Subcutaneous preadipocyte (primary cell): Measurements from ENCODE around the gene FAM83G.

- CAGE, long polyA plus RNA: no peak
Measured at GRCh38 chr17:17955256-17955756, 16.9 kb downstream of the TOM1L2 start.

DNA sequence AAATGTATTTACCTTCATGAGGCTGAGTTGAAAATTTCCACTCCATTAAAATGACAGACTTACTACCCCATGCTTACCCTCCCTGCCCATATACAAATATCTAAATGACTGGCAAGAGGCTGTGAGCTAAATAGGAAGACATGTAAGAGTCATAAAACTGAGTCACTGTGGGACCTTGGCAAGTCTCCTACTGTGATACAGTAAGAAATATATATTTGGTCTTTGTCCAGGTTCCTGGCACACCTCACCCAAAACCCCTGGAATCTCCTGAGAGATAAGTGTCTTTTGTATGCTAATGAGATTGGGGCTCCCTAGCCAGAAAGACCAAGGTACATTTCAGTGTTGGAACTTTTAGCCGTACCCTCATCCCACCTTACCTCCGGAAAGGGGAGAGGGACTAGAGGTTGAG, 13.7 kb downstream of the TOM1L2 start:
- CAGE, long polyA plus RNA: no peak

DNA sequence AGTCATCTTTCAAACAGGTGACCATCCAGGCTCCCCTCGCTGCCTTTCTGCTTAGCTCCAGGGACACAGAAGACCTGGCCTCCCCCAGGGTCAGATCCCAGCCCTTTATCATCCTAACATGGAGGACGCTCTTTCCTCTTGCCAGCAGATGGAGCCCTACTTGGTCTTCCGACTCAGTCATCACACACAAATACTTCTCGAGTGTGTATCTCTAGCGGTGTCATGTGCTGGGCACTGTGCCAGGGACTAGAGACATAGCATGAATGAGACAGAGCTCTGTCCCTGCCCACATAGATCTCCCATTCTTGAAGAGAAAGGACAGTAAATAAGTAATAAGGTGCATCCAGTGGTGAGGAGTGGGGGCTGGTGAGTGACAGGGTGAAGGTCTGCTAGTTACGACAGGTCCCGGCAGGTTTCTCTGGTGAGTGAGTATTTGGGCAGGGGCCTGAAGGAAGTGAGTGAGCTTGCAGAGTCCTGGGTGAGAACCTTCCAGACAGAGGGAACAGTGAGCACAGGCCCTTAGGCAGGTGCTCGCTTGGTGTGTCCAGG, 6.3 kb downstream of the DRG2 start:
- CAGE, long polyA plus RNA: no peak

GRCh38 chr17:18157972-18158722, 25.5 kb upstream of the ALKBH5 start:
- CAGE, long polyA plus RNA: no peak

DNA sequence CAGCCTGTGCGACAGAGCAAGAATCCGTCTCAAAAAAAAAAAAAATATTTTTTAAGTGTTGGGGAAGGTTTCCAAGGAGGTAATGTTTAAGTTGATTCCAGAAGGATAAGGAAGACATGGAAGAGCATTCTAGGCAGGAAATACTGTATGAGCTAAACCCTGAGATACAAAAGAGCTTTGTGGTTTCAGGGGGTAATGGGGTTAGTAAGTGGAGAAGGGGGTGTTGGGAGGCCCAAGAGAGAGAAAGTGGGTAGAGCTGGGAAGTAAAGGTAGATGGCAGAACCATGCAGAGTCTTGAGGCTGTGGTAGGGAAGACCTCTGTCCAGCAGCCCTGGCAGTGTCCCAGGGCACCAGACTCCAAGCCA, 17.8 kb upstream of the LLGL1 start:
- CAGE, long polyA plus RNA: no peak

- CAGE, long polyA plus RNA: no peak
Measured at GRCh38 chr17:18410686-18411205, 33.2 kb downstream of the EVPLL start.

GRCh38 chr17:18610066-18610523, 34.1 kb downstream of the TBC1D28 start:
- CAGE, long polyA plus RNA: no peak

DNA sequence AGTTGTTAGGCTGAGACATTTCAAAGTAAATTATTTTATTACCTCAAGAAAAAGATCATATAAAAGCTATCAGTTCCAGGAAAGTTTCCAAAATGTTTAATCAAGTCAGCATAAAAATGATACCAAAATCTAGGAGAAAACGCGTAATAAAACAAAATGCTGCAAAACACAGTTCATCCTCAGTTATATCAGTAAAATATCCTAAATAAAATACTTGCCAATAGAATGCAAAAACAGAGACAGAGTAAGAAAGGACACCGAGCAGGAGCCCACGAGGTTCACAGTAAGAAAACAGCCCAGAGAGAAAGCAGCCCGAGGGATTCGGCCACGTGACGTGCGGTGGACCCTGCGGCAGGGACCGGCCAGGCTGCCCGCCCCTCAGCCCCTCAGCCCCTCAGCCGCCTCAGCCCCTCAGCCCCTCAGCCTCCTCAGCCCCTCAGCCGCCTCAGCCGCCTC, 9.7 kb downstream of the TBC1D28 start:
- CAGE, long polyA plus RNA: no peak

- CAGE, long polyA plus RNA: no peak
Measured at GRCh38 chr17:18950880-18951243, 1.1 kb upstream of the SLC5A10 start.

GRCh38 chr17:19000402-19001401, 3.9 kb downstream of the FAM83G start:
- CAGE, long polyA plus RNA: no peak

DNA sequence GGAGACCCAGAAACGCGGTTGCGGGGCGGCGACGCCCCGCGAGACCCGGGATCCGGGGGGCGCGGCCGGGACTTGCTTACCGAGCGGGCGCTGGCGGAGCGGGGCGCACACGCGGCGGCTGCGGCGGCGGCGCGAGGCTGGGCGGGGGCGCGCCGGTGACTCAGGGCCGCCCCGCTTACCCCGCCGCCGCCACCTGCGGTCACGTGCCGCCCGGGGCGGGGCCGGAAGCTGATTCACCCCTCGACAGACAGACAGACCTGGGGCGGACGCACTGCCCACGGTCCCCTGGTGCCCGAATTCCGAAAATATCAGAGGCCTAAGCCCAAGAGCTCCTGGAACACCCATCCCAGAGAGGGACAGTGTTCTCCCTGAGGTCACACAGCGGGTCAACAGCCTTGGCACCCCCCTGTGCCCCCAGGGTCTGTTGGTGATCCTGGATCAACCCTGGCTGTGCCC, at the start of gene FAM83G:
FAM83G (minus strand) TSS at position 136 of the 456 bp plus-strand sequence.
- CAGE, long polyA plus RNA: no peak

DNA sequence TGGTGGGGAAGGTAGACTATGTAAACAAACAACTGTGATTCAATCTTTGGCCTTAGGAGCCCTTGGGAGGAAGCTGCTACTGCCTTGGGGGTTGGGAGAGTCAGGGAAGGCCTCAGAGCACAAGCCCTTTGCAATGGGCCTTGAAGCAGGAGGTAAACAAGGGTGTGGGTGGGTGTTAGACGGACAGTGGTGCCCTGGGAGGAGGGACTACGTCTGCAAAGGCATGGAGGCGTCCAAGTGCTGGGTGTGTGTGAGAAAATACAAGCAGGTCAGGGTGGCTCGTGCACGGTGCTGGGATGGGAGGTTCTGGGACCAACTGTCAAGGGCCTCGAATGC, 6.5 kb upstream of the FAM83G start:
- CAGE, long polyA plus RNA: no peak

DNA sequence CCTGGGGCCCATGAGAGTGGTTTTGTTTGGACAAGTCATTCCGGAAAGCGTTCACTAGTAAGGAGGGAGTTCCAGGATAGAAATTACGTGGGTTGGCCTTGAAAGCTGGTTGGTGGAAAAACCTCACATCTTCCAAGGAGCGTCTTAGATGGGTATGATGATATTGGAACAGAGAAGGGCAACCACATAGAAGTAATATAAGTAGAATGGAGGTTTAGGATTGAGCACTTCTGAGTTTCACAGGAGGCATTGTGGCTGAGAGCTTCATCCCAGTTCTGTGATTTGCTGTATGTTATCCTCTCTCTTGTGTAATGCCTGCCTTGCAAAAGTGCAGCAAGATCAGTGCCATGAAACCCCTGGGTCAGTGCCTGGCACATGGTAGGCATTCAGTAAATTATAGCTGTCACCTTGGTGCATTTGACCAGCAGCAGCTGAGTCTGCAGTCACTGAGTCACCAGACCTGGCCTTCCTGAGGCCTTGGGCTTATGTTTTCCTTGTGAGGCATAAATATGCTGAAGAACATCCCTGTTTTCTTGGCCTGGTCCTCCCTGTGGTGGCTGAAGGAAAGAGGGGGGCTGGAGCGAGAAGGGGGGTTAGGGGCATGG, 26.3 kb downstream of the EPN2 start:
- CAGE, long polyA plus RNA: no peak

GRCh38 chr17:19283962-19284578, 46.9 kb downstream of the EPN2 start:
- CAGE, long polyA plus RNA: no peak

GRCh38 chr17:19446555-19446994, 35.5 kb downstream of the RNF112 start:
- CAGE, long polyA plus RNA: no peak

DNA sequence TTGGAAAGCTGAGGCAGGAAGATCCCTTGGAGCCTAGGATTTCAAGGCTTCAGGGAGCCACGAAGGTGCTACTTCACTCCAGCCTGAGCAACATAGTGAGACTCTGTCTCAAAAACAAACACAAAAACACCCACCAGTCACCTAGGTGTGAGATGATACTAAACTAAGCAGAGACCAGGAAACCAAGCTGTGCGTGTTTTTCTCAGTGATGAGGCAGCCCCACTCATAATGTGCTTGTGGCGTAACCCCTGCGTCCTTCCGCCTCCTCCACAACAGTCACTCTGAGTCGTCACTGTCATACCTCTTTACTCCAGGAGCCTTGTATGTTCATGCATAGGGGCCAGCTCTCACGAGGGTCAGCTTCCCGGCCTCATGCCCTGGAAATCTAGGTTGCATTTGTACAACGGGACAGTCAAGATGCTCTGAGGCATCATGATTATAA, 31.1 kb upstream of the SLC47A1 start:
- CAGE, long polyA plus RNA: no peak

GRCh38 chr17:19554231-19554867, 20.7 kb downstream of the SLC47A1 start:
- CAGE, long polyA plus RNA: no peak

DNA sequence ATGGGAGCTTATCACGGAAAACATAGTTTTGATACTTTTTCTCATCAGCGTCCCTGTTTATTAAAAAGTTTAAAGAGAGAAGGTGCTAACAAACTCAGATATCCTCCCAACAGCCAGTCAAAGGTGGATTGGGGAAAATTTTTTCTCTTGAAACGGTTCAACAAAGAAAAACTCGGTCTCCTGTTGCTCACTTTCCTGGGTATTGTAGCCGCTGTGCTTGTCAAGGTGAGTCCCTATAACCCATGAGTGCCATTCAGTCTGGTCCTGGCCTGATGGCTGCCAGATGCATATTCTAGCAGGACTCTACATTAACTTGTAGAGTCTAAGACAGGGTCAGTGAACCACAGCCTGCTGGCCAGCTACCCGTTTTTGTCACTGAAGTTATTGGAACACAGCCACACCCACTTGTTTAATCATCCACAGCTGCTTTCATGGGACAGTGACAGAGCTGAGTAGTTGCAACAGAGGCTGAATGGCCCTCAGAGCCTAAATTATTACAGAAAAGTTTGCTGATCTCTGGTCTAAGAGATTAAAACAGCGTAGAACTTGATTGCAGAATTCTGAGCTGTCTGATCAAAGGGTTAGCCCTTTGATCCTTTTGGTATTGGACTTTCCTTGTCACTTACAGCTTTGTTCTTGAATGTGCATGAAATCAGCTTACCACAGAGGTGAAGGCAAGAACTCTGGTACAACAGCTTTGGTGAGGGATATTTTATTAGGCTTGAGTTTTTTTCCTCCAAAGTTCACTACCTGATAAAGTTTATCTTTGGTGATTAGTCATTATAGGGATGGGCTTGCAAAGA, 23.4 kb downstream of the ALDH3A2 start:
- CAGE, long polyA plus RNA: no peak

DNA sequence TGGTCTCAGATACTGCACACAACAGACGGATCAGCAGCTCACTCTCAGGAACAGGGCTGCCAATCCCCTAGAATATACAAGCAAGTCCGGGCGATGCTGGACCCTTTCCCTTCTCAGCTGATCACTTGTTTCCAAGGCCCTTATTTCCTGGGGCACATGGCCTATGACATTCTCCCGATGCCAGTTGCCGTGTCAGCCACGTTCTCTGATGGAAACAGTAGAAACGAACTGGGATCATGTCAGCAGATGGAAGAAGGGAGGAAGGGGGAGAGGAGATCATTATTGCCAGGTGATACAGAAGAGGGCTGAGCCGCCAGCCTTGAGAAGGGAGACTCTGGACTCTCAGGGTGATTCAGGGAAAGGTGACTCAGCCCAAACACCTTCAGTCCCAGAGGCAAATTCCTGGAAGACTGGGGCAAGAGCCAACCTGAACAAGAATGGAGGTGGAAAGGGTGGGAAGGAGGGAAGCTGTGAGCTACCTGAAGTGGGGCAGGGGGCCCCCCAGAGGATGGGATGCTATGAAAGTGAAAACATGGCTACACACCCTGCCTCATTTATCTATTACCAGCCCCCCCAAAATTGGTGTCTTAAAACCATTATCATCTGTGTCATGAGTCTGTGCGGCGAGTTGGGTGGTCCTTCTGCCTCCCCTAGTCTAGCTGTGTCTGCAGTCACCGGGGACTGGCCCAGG, 2.9 kb upstream of the SLC47A2 start:
- CAGE, long polyA plus RNA: no peak

- CAGE, long polyA plus RNA: no peak
Measured at GRCh38 chr17:19860596-19860985, 7.1 kb downstream of the ULK2 start.